ENCODE results near the gene H1-0.

DNA sequence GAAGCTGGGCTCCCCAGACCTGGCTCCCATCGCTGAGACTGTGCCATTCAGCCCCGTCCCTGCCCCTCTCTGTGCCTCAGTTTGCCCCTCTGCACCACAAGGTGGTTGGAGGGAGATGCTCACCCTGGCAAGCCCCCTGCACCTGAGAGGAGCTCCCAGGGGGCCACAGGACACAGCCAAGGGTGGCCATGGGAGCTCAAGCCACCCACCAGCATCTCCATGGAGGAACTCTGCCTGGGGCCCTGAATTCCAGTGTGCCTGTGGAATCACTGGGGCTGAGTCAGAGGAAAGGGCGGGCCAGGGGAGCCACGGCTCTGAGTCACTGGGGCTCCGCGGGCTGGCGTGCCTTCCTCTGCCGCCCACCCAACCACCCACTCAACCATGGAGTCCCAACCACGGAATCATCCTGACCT lies 6.1 kb upstream of the CARD10 start:
- PRO-cap: no peak

GRCh38 chr22:37563747-37564818 lies 3.8 kb downstream of the CDC42EP1 start:
- PRO-cap: no peak

GRCh38 chr22:37606884-37607515 lies 1.6 kb upstream of the GGA1 start:
- PRO-cap: unidirectional peak, plus-strand start at chr22:37607290

DNA sequence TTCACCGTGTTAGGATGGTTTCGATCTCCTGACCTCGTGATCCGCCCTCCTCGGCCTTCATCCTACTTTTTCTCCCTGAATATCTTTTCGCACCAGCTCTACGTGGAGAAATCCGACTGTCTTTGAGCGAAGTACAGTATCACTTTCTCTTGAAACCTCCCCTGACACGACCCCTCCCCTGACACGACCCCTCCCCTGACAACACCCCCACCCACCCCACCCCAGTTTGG lies 887 bp upstream of the GGA1 start:
- PRO-cap: no peak

DNA sequence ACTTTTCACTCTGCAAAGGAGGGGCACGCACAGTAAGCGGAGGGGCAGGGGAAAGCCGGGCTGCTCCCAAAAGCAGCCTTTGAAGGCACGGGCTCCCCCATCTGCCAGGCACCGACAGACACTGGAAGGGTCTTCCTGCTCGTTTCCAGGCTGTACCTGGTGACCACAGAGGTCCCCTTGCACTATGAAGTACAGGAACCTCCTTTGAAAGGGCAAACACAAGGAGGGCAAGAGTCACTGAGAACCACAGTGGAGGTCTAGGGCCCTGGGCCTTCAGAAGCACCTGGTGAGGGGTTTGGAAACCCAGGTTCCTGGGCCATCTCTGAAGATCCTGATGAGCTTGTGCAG lies 14.1 kb downstream of the GGA1 start:
- PRO-cap: no peak

DNA sequence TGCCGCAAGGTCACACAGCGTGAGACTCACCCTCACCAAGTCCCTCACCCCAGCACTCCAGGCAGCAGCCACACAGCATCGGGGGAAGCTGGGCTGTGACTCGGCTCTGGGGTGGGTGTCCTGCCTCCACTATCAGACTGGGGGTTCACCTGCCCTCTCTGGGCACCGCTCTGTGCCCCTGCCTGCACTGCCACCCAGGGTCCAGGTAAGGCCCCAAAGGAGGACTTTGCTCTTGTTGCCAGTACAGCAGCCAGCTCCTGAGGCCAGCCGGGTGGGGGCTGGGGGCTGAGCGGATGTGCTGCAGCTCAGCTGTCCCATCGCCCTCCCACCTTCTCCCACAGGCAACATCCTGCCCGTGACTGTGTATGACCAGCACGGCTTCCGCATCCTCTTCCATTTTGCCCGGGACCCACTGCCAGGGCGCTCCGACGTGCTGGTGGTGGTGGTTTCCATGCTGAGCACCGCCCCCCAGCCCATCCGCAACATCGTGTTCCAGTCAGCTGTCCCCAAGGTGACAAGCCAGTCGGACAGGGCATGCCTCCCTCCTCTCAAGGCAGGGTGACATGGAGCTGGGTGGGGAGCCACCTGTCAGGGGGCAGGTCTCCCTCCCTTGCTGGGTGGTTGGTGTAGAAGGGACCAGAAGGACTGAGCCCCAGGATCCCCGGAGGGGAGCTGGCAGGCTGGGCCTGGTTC lies 7.7 kb upstream of the SH3BP1 start:
- PRO-cap: no peak

- PRO-cap: no peak
Measured at GRCh38 chr22:37640790-37641574, 1.5 kb downstream of the SH3BP1 start.

DNA sequence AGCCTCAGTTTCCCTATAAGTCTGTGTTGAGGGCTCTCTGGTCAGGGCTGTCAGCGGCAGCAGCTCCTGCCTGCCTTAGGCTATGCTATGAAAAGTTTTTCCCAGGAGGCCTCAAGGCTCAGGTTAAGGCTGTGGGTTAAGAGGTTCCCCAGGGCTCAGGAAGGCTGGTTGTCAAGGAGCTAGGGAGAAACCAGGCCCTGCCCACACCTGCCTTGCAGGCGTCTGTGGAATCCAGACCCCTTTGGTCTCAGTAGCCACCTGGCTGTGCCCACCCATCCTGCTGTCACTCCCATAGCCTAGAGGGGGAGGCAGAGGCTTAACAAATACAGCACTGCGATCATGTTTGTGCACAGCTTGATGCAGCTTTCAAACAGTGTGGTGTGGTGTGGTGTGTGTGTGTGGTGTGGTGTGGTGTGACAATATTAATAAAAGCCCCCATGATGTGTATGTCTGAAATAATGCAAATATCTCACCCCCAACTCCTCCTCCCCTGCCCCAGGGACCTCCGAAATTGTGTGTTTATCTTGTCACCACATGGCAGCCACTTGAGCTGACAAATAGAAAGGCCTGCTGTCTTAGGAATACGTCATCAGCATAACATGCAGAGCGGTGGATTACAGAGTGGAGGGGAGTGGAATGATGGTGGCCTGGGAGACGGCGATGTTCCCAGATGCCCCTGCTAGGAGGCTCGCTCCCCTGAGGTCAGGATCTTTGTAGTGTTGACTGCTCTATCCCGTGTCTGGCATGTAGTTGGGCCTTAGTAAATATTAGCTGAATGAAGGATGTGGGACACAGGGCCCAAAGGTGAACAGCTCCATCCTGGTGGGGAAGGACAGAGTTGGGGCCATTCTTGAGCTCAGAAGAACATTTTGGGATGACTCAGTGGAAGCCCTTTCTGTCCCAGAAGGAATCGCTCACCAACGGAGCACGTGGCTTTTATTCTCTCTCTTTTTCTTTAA lies 2.7 kb downstream of the PDXP start:
- PRO-cap: unidirectional peak, plus-strand start at position 612 of the sequence

DNA sequence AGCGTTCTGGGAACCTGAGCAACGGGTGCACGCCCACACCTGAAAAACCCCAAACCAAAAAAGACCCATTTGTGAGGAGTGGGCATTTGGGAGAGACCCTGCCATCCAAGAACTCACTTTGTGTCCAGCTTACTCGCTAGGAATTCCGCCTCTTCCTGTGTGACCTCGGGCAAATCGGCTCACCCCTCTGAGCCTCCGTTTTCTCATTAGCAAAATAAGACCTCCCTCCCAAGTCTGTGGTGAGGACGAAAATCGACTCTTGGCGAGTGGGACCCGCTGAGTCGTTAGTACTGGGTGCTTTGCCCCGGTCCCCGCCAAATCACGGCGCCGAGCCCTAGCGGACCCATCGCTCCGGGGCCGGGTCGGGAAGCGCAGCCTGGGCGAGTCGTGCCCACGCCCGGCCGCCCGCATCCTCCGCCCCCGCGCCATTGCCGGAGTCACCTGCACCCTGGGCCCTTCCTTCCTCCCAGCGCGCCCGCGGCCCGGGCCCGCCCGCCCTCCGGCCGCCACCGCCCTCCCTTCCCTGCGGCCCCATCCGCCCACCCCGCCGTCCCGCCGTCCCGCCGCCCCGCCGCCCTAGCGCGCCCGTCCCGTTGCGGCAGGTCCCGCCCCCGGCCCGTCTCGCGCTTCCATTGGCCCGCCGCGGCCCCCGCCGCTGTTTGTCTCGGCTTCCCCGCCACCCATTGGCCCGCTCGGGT lies 48.8 kb downstream of the TRIOBP start:
- PRO-cap: unidirectional peak, plus-strand start at position 317 of the sequence; bidirectional peak, plus-strand start outside the sequence, minus-strand start at position 430 of the sequence

DNA sequence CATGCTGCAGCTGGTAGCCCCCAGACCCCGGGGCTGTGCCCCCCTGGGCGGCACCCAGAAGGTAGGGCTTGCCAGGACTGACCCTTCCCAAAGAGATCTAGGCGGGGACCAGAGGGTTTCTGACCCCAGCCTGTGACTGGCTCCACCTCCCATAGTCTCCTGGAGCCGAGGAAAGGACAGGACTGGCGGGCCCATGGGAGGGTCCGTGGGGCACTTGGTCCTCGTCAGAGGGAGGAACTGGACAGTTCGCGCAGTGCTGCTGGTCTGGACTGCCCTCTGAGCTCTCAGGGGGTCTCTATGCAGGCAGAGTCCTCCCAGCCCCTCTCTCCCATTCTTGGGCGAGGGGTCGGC lies 53.9 kb upstream of the H1-0 start:
- PRO-cap: no peak

DNA sequence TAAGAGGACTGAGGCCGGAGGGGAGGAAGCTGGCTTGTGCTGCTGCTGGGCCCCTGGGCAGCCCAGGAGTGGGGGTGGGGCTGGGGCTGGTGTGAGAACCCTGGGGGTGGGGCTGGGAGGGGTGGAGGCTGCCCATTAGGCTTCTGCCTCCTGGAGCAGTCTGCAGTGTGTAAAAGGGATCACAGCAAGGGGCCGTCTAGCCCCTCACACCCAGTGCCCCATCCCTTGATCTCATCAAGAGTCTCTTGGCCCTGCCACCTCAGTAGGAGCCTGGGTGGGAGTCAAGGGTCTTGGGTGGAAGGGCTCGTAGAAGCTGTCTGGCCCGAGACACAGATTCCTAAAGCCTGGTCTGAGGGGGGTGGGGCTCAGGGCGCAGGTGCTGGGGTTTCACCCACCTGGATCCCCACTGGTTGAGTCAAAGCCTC lies 53.2 kb upstream of the H1-0 start:
- PRO-cap: no peak

GRCh38 chr22:37772362-37772784 lies 32.7 kb upstream of the H1-0 start:
- PRO-cap: no peak

GRCh38 chr22:37805009-37806062 lies at the start of gene H1-0:
Gene H1-0 (plus strand): TSS chr22:37805229.
- PRO-cap: unidirectional peak, plus-strand start at chr22:37805229

- PRO-cap: no peak
Measured at GRCh38 chr22:37875646-37876173, 26.5 kb downstream of the EIF3L start.

- PRO-cap: no peak
Measured at GRCh38 chr22:37904454-37905670, 1.2 kb upstream of the MICALL1 start.

GRCh38 chr22:37920169-37920454 lies 14.0 kb downstream of the MICALL1 start:
- PRO-cap: no peak

- PRO-cap: no peak
Measured at GRCh38 chr22:37980715-37981337, 3.5 kb downstream of the SOX10 start.

- PRO-cap: no peak
Measured at GRCh38 chr22:37982358-37982783, 2.0 kb downstream of the SOX10 start.

DNA sequence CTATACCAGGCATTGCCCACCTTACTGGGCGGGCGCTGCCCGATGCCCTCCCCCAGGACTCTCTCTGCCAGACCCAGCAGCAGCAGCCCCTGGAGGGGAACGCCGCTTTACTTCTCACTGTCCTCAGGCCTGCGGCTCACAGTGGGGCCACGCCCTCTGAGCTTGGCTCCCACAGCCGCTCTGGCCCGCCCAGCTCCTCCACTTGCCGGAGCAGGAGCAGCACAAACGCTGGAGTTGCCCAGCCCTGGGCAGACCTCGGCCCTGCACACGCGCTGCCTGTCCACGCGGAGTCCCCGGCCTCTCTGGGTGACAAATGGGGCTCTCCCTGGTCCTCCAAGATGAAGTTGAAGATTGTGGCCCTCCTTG lies 406 bp upstream of the BAIAP2L2 start:
- PRO-cap: no peak

GRCh38 chr22:38111325-38112319 lies 1.1 kb upstream of the BAIAP2L2 start:
- PRO-cap: no peak